Omental fat pad (tissue), 4 donors: ENCODE measurements around a stretch of chr9.

DNA sequence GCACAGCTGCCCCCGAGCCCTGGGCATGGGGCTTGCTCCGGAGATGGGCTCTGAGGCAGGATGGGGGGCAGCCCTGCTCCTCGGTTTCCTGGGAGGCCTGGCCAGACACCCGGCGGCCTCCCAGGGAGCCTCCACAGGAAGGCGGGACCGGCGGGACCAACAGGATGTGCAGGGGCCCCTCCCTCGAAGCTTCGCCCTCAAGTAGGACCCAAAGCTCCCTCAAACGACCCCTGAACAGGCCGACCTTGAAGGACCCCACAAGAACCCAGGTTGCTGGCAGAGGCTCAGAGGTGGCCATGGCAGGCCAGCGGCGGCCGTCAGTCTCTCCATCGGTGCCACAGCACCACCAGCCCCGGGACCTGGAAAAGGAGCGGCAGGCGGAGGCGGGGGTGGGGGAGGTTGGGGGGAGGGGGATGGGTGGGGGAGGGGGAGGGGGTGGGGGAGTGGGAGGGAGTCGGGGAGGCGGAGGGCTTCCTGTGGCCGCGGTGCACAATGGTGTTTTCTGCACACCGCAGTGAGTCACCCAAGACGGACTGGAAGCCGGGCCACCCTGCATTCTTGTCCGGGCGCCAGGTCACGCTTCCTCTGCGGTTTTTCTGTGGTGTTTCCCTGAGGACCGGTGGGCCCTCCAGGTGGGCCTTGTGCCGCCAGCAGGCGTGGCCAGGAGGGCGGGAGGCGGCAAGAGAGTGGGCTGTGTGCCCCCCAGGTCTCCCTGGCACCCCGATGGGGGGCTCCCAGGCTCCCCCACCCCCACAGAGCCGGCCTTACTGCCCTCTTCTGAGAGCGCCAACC is 11.5 kb downstream of the EXD3 start:
- PRO-cap = no peak
- RAMPAGE, long total RNA, 4 experiments = no peak in any of the 4 experiments

DNA sequence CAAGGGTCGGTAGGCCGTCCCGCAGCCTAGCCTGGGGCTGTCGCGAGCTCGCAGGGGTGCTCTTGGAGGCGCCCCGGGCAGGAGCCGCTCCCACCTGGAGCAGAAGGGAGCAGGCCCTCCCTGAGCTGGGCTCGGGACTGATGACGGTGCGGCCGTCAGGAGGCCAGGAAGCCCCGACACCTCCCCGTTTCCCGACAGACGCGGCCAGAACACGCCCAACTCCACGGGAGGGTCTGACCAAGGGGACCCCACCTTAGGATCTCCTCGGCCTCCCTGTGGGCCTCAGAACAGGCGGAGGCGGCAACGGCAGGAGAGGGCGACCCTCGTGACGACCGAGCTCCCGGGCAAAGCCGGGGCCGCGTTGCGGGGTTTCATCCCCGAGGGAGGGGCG is 6.2 kb downstream of the EXD3 start:
- PRO-cap = no peak
- RAMPAGE, long total RNA, 4 experiments = no peak in any of the 4 experiments

DNA sequence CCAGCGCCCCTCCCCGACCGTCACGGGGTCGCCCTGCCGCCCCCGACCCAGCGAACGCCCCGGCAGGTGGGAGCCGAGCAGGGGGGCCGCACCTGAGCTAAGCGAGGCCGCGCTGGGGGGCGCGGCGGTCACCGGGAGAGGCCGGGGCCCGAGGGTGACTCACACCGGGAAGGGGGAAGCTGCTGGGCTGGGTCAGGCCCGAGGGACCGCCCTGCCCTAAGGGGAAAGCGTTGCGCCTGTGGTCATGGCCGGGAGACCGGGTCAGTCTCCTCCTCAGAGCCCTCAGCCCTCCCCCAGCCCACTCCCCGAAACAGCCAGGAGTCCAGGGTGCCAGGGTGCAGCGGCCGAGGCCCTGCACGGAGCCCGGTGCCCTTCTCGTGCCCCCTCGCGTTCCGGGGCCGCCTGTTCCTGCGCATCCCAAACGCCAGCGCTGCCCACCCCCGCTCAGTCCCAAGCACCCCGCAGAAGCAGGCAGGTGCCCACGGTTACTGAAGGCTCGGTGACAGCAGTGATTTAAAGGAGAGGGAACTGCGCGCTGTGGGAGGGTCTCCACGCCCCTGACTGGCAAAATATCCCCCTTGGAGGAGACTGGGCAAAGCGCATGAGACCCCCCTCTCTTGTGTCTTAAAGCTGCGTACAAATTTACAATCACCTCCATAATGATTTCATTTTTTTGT is 714 bp downstream of the NOXA1 start:
- PRO-cap = no peak
- RAMPAGE, long total RNA, 4 experiments = no peak in any of the 4 experiments

- PRO-cap = no peak
- RAMPAGE, long total RNA, 4 experiments = no peak in any of the 4 experiments
Measured at GRCh38 chr9:137446566-137447674, 5.8 kb upstream of the ENTPD8 start.

GRCh38 chr9:137453766-137454125 is 5.4 kb downstream of the NSMF start:
- PRO-cap = no peak
- RAMPAGE, long total RNA, 4 experiments = no peak in any of the 4 experiments

DNA sequence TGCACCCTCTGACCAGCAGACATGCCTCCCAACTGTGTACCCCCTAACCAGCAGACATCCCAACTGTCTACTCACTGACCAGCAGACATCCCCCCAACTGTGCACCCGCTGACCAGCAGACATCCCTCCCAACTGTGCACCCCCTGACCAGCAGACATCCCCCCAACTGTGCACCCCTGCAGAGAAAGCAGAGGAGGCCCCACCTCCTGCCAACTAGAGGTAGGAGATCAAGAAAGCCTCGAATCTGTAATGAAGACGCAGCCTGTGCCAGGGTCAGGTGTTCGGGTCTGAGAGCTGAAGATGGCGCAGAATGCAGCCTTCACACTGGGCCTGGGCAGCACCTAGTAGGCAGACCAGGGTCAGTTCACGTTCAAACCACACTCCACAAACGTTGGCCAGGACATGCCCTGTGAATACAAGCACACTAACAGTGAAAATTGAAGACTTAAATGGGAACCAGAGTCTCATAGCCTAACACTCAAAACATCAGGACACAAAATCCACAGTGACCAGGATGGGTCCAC is 29.9 kb upstream of the NSMF start:
- PRO-cap = no peak
- RAMPAGE, long total RNA, 4 experiments = no peak in any of the 4 experiments

- PRO-cap = no peak
- RAMPAGE, long total RNA, 4 experiments = no peak in any of the 4 experiments
Measured at GRCh38 chr9:137502363-137502905, 43.3 kb upstream of the NSMF start.

- PRO-cap = no peak
- RAMPAGE, long total RNA, 4 experiments = no peak in any of the 4 experiments
Measured at GRCh38 chr9:137513612-137514345, 36.4 kb downstream of the PNPLA7 start.

DNA sequence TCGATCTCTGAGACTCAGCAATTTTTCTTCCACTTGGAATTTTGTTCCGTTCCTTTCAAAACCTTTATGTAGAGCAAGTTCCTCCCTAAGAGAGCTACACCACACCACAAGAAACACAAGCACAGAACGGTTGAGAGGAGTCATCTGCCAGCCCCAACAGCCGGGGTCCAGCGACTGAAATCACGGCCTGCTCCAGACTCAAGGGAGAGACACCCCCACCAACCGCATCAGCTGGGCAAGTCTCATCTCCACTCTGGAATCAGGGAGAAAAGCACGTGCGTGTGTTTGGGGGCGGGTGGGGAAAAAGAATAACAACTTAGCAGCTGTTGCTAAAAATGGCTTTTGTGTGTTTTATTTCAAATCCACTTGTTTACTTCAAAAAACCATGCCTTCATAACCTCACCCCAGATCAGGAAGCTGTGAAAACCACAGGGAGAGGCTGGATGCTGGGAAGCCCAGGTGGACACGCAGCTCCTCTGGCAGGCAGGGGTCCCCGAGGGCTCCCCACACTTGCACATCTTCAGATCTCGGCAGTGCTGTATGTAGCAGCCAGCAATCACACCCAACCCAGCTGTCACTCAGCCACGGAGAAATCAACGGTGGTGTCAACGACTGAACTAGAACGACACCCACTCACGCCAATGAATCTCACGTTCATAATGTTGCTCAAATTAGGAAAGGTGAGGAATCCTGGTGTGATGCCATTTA is 19.0 kb downstream of the PNPLA7 start:
- PRO-cap = no peak
- RAMPAGE, long total RNA, 4 experiments = no peak in any of the 4 experiments

- PRO-cap = no peak
- RAMPAGE, long total RNA, 4 experiments = no peak in any of the 4 experiments
Measured at GRCh38 chr9:137574243-137575431, 4.1 kb downstream of the DPH7 start.

DNA sequence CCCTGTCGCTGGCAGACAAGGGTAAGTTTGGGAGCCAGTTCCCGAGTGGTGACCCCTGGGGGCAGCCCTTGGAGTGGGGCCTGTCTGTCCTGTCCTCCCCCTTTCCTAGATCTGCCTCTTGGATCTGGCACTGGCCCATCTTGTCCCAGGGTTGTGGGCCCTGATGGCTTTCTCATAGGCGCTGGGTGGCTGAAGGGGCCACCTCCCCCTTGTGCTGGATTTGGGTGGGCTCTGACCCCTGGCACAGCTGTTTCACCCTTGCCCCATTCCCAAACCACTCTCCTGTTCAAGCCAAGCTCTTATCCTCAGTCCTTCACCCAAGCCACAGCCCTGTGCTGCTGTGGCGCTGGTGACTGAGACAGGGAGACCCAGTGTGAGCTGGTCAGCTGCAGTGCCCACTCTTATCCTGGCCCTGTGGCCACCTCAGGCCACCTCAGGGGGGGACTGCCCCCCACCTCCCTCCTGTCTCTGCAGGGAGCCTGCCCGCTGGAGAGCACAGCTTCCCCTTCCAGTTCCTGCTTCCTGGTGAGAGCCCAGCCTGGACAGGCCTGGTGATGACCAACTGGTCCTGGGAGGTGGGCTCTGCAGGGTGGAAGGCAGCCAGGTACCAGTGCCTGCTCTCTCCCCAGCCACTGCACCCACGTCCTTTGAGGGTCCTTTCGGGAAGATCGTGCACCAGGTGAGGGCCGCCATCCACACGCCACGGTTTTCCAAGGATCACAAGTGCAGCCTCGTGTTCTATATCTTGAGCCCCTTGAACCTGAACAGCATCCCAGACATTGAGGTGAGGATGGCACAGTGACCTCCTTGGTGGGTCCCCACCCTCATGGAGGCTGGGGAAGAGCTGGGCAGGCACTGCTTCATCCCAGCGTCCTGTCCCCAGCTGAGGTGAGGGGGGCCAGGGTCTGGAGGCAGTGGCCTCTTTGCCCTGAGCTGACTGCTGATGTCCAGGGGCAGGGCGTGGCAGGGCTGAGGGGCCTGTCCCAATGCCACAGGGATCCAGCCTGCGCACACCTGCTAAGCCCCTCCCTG is 5.5 kb upstream of the EHMT1 start:
- PRO-cap = no peak
- RAMPAGE, long total RNA, 4 experiments = no peak in any of the 4 experiments

DNA sequence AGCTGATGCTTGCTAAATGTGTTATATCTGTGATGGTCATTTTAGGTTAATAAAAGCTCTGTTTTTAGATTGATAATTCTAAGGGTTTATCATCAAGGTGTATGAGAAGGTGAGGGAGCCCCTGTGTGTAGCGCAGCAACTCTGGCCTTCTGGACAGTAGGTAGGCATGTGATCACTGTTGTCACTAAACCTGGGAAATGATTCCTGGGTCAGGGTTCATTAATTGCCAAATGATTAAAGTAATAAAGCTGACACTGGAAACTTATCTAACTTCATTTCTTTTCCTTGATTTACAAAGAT is 2.2 kb downstream of the EHMT1 start:
- PRO-cap = no peak
- RAMPAGE, long total RNA, 4 experiments = no peak in any of the 4 experiments

GRCh38 chr9:137670256-137671195 is 51.7 kb downstream of the EHMT1 start:
- PRO-cap = no peak
- RAMPAGE, long total RNA, 4 experiments = no peak in any of the 4 experiments

DNA sequence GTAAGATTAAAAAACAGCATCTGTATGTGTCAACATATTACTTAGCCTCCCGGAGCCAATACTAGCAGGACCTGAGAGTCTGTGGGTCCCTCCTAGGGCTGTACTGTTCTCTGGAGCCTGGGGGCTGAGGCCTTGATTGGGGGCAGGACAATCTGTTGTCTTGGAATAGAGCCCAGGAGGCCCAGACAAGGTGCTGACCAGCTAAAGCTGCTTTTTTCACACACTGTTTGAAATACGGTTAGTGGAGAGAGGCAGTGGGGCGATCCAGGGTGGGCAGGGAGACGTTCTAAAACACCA is 55.0 kb downstream of the EHMT1 start:
- PRO-cap = no peak
- RAMPAGE, long total RNA, 4 experiments = no peak in any of the 4 experiments

DNA sequence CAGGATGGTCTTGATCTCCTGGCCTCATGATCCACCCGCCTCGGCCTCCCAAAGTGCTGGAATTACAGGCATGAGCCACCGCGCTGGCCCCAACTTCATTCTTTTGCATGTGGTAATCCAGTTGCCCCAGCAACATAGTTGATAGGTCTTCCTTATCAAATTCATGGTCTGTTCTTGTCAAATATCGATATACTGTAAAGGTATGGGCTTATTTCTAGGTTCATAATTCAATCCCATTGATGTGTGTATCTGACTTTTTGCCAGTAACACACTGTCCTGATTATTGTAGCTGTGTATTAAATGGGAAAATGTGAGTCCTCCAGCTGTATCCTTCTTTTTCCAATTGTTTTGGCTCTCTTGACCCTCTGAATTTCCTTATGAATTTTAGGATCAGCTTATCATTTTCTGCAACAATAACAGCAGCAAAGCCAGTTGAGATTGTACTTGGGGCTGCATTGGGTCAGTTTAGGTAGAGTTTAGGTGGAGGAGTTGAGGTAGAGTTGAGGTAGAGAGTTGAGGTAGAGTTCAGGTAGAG is 68.2 kb downstream of the EHMT1 start:
- PRO-cap = no peak
- RAMPAGE, long total RNA, 4 experiments = no peak in any of the 4 experiments

GRCh38 chr9:137704137-137704541 is 85.3 kb downstream of the EHMT1 start:
- PRO-cap = no peak
- RAMPAGE, long total RNA, 4 experiments = no peak in any of the 4 experiments

DNA sequence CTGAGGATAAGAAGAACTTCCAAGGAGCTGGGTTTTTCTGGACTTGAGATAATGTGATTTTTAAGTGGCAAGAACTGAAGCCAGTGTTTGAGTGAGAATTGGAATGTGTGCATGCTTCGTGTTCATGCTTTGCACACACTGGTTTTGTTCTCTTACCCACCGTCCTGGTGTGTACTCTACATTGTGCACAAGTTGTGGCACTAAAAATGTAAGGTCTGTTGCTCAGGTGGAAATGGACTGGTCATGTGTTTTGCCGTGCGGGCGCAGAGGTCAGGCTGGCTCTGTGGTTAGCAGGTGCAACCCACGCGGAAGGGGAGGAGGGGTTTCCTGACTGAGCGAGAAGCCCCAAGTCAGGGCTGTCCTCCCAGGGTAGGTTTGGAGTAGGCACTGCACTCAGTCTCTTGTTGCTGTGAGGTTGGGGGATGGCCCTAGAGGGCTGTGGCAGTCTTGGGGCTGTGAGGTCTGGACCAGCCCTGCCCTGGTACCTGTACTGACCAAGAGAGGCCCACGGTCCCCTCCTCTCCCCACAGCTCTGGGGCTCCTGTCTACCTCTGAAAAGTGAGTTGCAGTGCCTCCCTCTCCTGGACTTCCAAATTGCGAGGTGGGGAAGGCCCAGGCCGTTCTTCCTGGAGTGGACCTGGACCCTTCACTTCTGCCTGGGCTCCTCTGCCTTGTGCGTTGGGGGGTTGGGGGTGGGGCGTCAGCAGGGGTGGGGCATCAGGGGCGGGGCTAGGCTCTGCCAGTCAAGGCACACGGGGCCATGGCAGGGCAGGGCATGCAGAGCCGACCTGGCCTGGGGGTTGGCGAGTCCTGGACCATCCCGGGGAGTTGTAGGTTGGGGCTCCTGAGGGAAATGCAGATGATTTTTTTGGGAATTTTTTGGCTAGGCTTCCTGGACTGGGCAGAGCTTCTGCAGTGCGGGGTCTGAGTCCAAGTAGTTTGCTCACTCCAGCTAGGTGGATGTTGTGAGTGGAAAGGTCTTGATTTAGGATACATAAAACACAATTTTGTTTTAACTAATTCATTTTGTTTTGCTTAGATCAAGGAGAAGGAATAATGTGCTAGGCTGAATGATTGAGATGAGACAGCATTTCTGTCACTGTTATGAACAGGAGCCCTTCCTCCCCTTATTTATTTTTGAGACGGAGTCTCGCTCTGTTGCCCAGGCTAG is 86.9 kb downstream of the EHMT1 start:
- PRO-cap = no peak
- RAMPAGE, long total RNA, 4 experiments = no peak in any of the 4 experiments

- PRO-cap = no peak
- RAMPAGE, long total RNA, 4 experiments = no peak in any of the 4 experiments
Measured at GRCh38 chr9:137716438-137717211, 97.8 kb downstream of the EHMT1 start.

DNA sequence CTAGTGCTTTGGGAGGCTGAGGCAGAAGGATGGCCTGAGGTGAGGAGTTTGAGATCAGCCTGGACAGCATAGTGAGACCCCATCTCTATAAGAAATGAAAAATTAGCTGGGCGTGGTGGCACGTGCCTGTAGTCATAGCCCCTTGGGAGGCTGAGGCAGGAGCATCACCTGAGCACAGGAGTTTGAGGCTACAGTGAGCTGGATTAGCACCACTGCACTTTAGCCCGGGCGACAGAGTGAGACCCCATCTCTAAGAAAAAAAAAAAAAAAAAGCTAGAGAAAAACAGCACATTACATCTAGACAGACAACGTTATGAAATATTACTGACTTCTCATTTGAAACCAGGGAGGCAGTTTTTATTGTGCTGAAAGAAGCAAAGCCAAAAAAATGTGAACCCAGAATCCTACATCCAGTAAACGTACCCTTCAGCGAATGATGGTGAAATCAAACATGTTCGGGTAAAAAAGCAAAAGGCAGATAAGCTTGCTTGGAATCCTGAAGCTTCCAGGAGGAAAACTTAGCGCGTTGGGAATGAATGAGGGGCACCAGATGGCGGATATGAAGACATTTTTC is 83.1 kb upstream of the CACNA1B start:
- PRO-cap = no peak
- RAMPAGE, long total RNA, 4 experiments = no peak in any of the 4 experiments

DNA sequence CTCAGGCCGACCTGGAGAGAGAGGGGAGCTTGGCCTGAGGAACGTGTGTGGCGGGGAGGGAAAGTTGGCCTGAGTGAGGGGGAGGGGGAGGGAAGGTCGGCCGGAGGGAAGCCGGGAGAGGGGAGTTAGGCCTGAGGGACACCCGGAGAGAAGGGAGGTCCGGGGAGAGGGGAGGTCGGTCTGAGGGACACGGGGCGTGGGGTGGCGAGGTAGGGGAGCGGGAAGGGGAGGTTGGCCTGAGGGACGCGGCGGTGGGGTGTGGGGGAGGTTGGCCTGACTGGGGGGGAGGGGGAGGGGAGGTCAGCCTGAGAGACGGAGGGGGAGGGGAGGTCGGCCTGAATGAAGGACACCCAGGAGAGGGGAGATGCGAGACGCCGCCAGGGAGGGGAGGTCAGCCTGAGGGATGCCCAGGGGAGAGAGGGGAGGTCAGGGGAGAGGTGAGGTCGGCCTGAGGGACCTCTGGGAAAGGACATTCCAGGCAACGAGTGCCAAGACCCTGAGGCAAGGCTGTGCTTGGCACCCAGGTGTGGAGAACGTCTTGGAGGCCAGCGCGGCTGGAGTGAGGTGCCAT is 82.6 kb downstream of the CACNA1B start:
- PRO-cap = no peak
- RAMPAGE, long total RNA, 4 experiments = no peak in any of the 4 experiments